Left cardiac atrium (tissue), 1 donor: ENCODE measurements around a stretch of chr3.

DNA sequence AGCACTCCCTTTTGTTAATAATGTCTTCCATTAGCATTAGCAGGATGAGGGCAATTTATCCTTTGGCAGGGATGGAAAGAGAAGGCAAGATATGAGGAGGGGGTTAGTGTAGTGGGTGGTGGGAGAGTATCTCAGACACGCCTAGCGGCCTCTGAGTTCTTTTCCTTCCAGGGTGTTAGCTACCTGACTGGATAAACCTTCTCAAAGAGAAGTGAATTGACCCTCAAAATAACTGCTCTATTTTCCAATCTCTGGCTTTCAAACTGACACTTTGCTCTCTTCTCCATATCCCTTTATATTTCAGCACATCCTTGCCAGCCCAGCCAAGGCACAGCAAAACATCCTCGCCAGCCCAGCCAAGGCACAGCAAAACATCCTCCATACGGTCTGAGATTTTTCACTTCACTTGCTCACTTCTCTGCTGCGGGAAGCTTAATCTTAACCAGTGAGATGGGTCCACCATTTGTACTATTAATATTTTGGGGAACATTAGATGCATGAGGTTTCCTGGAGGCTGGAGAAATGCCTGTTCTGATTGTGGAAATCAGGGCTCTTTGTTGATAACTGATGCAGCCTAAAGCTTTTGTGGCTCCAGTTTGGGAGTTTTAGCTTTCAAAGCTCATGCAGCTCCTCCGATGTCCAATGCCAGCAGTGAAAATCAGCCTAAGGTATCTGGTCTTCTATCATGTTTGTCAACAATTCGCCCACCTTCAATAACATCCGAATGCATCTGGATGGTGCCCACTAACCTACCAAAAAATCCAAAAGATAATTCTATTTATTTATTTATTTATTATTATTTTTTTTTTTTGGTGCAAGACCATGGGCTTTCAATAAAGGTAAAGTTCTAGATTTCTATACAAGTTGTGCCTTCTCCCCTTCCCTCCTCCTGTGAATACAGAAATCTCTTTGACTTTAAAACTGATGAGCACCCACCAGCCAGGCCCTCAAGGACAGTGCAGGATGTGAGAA lies 446.2 kb downstream of the FOXP1 start:
- PRO-cap: no peak

DNA sequence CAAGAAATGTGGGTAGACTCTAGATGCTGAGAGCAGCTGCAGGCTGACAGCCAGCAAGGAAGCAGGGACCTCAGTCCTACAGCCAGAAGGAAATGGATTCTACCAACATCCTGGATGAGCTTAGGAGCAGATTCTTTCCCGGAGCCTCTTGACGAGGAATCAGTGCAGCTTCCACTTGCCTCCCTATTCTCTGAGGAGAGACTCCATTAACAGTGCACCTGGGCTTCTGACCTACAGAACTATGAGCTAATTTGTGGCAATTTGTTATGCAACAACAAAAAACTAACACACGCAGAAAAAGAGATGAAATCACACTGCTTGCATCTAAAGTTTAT lies 441.0 kb downstream of the FOXP1 start:
- PRO-cap: no peak

DNA sequence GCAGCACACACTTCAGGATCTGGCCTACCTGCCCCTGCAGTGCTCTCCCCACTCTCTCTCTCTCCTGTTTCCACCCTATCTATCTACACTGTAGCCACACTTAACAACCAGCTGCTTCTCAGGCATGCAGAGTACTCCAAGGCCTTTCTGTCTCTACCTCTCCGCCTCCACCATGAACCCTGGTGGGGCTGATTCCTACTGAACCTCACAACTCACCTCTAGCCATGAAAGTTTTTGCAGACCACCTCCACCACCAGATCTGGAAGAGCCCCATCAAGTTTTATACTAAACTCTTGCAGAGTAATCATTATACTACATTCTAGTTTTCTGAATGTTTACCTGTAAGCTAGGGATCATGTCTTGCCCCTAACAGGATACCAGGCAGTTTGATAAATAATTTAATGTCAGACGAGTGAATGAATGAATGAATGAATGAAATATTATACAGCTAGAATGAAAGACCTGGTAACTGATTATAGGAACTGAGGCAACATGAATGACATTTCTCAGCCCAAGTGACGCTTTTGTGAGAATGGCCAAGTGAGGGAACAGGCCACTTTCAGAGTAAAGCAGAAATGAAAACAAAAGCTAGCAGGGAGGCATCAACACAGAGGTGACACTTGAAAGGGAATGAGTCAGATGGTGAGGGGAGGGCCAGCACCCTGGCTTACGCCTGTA lies 363.6 kb downstream of the FOXP1 start:
- PRO-cap: no peak

GRCh38 chr3:71276326-71276989 lies 307.1 kb downstream of the FOXP1 start:
- PRO-cap: no peak

DNA sequence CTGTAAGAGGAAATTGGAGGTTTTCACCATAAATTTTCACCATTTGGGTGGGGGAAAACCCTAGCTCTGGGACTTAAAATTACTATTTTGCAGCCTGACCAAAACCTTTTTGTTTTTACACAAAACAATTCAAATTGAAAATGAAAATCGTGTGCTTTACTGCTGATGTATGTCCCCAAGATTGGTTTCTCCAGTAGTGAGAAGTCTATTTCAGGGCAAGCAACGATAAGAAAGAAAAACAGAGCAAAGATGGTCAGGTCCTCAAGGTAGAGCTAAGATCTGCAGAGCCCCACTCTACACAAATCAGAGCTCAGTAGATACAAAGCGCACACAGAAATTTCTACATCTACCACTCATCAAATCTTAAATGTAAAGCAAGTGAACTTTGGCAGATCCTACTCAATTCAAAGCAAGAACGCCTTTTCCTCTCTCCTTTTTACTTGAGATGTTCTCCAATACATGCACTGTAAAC lies 282.4 kb downstream of the FOXP1 start:
- PRO-cap: no peak

- PRO-cap: no peak
Measured at GRCh38 chr3:71372877-71373589, 210.5 kb downstream of the FOXP1 start.

DNA sequence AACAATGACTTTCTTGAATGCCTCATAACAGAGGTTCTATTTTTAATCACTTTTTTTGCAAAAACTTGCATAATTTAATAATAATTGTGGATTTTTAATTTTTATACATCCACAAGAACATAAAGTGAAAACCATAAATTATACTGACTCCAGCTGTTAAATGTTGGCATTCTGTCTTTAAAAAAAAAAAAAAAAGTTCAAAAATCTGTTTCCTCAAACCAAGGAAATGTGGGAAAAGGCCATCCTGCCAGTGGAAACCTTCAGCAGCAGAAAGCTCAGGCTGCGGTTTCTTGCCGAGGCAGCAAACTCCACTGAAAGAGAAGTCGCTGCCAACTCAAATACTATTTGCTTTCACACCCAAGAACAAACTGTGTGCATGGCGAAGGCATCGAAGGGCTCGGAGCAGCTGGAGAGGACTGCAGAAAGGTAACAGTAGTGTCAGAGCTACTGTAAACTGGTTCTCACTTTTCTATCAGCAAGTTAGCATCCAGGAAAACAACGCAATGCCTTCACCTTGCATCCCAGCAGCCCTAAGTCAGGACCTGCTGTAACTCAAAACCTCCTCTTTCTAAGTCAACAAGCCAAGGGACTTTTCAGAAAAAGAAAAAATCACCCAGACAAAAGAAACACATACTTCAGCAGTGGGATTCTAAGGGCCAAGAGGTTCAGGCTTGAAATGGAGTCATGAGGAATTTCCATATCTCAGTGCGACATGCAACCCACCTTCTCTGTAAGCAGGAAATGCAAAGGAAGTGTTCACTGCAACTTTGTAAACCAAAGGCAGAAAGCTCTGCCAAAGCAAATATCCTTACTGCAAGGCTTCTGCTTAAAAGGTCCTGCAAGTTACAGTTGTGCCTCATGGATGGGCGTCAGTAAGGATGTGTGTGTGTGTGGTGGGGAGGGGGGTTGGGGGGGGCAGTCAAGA lies 193.6 kb downstream of the FOXP1 start:
- PRO-cap: no peak

DNA sequence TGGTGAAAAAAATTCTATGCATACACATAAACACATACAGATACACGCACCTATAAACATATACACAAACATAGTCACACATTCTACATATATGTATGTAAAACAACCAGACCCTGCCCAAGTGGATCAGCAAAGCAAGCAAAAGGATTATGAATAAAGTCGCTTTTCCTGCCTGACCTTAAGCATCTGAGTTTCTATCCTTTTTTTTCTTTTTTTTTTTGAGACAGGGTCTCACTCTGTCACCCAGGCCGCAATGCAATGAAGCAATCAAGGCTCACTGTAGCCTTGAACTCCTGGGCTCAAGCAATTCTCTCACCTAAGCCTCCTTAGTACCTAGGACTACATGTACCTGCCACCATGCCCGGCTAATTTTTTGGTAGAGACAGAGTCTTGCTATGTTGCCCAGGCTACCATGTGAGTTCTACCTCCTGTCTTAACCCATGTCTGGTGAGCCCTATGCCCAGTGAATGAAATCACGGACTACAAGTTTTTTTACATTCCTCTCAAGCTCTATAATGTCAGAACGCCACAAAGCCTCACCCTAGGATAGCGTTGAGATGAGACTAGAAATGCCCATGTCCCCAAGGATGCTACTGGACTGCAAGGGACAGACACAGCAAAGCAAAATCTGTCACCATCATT lies 162.9 kb downstream of the FOXP1 start:
- PRO-cap: no peak

DNA sequence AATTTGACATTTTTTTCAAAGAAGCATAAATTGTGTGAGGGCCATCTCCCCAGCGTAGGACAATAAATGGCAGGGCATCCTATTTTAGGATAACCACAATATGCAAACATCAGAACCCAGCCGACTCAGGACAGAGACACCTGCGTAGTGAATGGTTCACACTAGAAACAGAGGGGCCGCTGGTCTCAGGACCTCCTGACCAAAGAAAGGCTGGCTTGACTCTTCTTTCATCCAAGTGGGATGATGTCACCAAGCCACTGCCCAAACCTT lies 162.1 kb downstream of the FOXP1 start:
- PRO-cap: no peak

DNA sequence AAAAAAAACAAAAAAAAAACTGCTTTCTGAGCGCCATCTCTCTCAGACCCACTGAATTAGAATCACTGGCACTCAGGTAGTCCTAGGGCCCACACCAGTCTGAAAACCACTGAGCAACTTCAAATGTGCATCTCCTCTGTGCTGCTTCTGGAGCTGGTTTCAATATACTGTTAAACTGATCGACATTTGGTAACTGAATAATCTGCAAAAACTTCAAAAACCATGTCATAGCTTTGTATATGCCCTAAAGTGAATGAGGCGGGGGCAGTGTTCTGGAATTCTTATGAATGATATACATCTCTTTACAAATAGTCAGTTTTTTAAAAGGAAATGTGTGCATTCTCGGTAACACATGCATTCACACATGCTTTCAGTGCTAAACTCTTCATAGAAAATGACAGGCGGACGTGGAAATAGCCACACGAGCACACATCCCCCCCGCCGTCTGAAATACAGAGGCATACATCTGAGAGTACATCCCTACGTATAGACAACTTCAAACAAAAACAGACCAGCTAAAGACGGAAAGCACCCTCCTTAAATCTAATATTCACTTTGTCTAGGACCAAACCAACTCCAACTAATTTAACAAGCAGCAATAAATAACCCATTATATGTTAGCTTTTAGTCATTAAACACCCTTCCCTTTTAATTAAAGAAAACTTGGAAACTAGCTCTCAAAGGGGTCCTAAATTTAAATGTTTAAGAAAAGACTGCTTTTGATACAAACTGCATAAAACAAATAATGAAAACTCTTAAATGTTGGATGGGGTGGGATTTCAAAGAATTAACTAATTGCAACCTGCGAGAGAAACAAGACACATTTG lies 128.5 kb downstream of the FOXP1 start:
- PRO-cap: no peak

GRCh38 chr3:71482815-71483125 lies 100.8 kb downstream of the FOXP1 start:
- PRO-cap: no peak

GRCh38 chr3:71577799-71579039 lies 5.3 kb downstream of the FOXP1 start:
- PRO-cap: no peak

GRCh38 chr3:71581258-71581484 lies 2.4 kb downstream of the FOXP1 start:
- PRO-cap: bidirectional peak, plus-strand start at chr3:71581609, minus-strand start at chr3:71581460

DNA sequence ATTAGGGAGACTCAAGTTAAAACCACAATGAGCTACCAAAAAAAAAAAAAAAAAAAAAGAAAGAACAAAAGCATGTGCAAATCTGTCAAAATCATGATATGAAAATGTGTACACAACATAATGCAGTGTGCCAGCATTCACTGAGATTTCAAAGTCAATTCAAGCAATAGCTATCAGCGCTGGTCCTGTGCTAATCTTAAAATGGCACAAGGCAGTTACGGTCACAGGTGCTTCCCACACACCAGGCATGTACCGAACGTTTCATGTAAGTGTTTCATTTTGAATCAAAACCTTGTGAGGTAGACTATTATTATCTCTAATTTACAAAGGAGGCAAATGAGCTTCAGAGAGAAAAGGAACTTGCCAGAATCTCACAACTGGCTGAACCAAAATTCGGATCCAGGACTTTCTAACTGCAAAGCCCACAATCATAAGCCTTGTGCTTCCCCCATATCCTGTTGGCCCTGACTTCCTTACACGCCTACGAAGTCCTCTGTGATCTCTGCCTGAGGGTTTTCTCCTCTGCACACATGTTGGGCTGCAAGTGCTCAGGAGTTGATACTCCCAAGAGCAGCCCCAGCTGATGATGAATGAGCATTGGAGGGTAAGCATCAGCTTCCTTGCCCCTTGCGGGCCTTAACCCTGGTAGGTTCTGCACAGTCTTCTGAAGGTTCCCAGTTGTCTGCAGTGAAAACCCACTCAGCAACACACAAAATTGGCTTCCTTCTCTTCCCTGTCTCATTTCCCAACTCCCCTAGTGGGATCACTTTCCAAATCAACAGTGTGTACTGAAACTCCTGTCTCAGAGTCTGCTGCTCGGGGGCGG lies 200.2 kb upstream of the PROK2 start:
- PRO-cap: no peak

DNA sequence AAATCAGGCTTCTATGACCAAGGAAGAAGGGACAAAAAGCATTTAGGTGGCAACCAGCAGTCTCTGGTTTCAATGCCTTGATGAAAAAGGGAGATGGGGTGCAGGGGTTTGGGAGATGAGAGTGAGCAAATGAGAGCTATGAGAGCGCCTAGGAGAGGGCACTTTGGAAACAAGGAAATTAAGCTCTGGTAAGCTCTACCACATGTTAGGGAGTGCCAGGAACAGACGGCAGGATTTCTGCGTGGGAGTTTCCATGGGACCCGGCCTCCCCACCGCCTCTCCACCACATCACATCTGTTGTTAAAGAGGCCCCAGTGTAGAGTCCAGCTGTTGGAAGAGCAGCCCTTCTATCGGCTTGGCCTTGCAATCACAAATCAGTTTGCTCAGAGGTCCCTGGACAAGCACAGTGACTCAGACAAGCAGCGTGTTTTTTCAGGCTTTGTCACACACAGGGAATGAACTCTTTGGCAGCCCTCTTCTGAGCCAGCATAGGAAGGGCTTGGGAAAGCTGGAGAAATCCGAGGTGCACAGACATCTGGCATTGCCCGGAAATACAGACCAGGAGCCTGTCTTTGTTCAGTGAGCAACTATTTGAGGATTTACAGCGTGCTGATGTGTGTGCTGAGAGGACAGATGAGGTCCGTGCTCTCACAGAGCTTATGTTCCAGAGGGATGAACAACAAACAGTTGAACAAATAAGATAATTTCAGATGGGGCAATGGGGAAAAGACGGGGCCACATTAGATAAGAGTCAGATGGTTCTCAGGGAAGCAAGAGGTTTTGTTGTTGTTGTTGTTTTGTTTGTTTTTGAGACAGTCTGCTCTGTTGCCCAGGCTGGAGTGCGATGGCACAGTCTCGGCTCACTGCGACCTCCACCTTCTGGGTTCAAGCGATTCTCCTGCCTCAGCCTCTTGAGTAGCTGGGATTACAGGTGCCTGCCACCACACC lies 370.6 kb upstream of the PROK2 start:
- PRO-cap: no peak

DNA sequence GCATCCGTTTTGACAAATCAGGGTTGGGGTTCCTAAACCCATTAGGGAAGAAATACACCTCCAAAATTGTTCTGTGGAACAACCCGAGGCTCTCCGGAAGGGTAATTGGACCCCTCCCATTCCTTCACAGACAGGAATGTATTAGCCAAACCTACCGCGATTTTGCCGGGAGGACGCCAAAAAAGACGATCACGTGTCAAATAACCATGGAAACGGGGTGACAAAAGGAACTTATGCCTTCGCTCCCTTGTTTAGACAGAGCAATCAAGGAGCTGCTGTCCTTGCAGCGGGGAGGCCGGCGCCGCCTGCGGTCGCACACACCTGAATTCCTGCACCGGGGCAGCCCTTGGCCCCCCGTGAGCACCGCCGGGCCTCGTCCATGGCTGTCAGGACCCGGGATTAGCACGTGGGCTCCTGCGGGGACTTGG lies 193.2 kb downstream of the SHQ1 start:
- PRO-cap: no peak

DNA sequence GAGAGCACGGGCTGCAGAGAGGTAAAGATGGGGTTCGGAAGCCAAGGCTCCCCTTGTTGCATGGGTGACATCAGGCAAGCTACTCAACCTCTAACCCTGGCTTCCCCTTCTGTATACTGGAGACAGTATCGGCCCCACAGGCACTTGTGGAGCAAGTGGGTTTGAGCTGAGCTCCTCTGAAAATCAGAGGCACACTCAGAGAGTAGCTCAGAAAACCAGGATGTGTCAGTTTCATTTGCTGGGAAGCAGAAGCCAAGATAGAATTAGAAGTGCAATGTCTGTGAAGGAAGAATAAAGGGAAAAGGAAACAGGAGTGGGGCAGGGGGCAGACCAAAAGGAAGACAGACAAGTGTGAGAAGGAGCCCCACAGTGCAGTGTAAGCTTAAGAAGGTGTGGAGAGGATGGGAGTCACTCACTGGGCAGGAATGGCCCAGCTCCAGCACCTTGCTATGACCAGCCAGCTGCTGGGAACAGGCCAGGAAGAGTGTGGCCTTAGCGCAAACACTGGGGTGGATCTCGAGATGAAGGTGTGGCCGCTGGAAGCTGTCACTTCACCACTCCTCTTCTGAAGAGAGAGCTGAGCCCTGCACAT lies 108.7 kb downstream of the SHQ1 start:
- PRO-cap: no peak

DNA sequence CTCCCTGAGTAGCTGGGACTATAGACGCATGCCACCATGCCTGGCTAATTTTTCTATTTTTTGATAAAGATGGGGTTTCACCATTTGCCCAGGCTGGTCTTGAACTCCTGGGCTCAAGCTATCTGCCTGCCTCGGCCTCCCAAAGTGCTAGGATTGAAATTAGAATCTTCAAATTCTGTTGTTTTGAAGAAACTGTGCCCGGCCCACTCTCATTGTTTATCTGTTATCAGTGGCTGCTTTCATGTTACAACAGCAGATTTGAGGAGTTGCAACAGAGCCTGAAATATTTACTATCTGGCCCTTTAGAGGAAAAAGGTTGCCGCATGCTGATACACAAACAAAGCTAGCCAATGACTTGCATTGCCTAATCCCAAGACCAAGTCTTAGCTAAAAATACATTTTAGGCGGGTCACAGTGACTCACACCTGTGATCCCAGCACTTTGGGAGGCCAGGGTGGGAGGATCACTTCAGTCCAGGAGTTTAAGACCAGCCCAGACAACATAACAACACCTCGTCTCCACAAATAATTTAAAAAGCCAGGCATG lies 43.1 kb upstream of the PPP4R2 start:
- PRO-cap: no peak

DNA sequence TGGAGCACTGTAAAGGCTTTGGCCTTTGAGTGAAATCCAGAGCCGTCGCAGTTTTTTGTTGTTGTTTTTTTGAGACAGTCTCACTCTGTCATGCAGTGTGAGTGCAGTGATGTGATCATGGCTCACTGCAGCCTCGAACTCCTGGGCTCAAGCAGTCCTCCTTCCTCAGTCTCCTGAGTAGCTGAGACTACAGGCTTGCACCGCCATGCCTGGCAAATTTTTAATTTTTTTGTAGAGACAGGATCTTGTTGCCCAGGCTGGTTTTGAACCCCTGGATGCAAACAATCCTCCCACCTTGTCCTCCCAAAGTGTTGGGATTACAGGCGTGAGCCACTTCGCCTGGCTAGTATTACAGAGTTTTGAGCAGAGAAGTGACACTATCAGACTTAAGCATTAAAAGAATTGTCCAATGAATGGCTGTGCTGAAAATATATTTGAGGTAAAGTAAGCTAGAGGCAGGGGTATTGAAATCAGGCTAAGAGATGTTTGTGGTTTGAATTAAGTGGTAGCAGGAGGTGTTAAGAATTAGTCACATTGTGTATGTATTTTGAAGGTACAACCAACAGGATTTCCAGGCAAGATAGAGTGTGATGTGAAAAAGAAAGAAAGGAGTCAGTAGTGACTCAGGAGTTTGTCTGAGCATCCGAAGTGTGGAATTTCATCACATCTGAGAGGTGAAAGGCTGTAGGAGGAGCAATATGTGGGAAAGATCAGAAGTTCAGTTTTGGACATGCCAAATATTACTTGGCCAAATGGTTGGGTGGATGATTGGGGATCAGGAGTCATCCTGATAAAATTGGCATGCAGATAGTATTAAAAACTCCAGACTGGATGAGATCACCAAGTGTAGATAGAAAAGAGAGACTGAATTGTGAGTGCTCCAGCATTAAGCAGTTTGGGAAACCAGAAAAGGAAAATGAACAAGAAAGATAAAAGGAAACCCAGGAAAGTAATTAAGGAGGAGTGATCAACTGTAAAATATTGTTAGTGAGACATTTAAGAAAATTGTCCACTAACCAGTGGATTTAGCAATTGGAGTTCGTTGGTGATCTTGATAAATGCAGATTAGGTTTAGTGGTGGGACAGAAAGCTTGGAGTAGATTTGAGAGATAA lies 32.2 kb upstream of the EBLN2 start:
- PRO-cap: no peak

- PRO-cap: no peak
Measured at GRCh38 chr3:73110900-73111373, 49.5 kb downstream of the EBLN2 start.